Metastatic Breast Carcinoma in the Brain (tissue), 10 donors: ENCODE measurements around the gene PLAC9.

DNA sequence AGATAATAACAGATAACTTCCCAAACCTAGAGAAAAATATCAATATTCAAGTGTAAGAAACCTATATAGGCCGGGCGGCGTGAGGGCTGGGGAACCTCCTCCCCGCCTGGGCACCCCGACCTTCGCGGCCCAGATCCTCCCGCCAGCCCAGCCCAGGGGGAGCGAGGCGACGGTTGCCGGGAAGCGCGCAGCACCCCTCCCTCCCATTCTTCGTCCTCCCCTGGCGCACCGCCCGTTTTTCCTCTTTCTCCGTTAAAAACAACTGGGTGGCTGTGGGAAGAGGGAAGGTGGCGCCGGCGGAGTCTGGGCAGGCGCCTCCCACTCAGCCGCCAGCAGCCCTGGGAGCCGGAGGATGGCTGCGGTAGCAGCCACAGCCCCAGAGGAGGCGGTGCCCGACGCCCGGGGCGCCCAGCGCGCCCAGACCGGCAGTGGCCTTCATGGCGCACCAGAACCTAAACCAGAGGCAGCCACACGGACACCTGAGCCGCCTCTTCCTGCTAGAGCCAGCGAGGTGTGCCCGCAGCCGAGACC is 32.6 kb upstream of the SFTPD start:
- PRO-cap, 10 experiments: peak in 7 of 10 experiments; most common plus-strand start position 379 of the sequence (in 6); most common minus-strand start position 340 of the sequence (in 3)

DNA sequence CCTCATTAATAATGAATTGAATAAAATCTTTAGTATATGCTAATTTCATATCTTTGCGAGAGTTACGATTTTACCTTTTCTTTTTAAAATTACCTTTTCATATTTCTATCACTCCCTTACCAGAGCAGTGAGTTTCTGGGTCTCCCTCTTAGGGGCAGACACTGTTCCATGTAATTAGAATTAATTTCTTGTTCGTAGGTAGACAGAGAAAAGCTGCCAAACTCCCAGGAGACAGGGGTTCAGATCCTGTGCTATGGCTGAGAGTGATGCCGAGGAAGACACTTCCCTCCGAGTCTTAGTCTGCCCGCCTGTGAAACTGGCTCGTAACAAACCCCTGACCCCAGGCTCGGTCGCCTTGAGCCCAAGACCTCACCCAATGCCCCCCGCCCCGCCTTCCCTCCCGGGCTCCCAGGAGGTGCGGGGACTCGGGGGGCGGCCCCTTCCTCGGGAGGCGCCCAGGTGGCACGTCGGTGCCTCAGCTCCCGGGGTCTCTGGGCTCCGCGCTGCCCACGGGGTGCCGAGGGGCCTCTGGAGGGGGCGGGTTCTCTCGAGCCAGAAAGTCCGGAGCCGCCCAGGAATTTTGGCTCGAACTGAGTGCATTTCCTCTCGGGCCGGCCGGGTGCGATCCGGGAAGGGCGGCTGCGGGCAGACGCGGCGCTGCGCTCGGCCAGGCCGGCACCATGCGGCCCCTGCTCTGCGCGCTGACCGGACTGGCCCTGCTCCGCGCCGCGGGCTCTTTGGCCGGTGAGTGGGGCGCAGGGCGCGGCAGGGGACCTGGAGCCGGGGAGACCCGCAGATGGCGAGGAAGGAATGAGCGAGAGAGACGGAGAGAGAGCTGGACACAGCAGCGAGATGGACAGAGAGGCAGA is at the start of gene PLAC9:
Gene PLAC9, plus strand, starts transcription at position 648 of the 869 bp plus-strand sequence.
- PRO-cap, 10 experiments: peak in 2 of 10 experiments; most common plus-strand start position 648 of the sequence (in 2)

DNA sequence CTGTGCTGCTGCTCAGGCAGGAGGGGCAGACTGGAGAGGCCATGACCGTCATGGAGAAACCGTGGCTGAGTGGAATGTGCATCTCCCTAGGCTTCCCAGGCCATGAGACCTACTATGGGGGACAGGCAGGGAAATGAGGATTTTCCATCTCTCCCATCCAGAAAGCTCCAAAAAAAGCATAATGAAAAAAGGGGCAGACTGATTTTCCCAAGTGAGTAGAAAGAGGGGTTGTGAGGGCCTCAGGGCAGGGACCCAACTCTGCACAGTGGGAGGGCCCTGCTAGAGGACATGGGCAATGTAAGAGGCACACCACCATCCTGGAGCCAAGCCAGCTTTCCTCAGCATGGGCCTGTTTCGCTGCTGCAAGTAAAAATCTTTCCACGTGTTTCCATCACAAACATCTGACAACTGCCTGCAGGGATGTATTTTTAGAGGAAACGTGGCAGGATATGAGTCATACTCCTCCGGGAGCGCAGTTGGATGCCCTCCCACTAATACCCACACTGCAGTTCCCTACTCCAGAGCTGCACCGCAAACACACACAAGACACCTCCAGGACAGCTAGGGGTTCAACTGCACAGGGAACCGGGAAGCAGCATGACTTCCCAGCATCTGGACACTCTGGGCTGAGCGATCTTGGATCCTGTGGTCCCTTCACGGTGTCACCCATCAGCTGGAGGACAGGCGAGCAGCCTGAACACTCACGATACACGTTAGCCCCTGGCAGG is 26.0 kb downstream of the PLAC9 start:
- PRO-cap, 10 experiments: peak in 5 of 10 experiments; most common plus-strand start position 521 of the sequence (in 4); most common minus-strand start position 330 of the sequence (in 1)

DNA sequence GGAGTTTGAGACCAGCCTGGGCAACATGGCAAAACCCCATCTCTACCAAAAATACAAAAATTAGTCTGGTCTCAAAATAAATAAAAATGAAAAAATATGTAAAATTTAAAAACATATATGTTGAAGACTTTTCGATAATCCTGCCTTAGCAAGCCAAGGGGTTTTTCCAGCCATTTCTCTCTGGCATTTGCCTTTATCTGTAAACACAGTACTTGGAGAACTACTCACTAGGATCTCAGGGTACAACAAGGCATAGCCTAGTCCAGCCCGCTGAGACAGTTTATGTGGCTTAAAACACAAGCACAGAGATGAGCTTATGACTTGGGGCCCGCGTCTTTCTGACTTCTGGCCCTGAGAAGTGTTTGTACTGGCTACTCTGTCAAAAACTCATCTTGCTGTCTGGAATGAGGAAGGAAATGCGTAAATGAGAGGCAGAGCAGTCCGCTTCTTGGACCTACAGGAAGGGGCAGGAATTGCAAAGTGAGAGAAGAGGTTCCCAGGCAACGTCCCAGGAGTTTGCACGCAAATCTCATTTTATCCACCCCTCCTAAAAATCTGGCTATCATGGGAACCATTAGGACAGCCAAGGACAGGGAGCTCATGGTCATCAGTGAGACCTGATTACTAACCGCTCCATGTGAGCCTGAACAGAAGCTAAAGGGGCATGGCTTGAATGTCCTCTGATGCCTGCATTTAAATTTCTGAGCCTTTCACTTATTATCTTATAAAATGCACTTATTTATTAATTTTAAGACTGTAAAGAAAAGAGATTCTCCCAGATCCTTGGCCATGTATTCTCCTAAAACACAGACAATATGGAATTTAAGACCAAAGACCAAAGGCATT is 5.5 kb downstream of the ANXA11 start:
- PRO-cap, 10 experiments: peak in 8 of 10 experiments; most common plus-strand start position 577 of the sequence (in 2); most common minus-strand start position 340 of the sequence (in 6)

GRCh38 chr10:80253851-80254279 is 35.6 kb downstream of the MAT1A start:
- PRO-cap, 10 experiments: peak in 2 of 10 experiments; most common plus-strand start chr10:80254149 (in 1)

- PRO-cap, 10 experiments: no peak in any of the 10 experiments
These were observed 23.6 kb downstream of the MAT1A start for GRCh38 chr10:80265601-80266513.

GRCh38 chr10:80271000-80271448 is 18.4 kb downstream of the MAT1A start:
- PRO-cap, 10 experiments: no peak in any of the 10 experiments

GRCh38 chr10:80281744-80282572 is 7.5 kb downstream of the MAT1A start:
- PRO-cap, 10 experiments: no peak in any of the 10 experiments

GRCh38 chr10:80292604-80293087 is 3.2 kb upstream of the MAT1A start:
- PRO-cap, 10 experiments: no peak in any of the 10 experiments

DNA sequence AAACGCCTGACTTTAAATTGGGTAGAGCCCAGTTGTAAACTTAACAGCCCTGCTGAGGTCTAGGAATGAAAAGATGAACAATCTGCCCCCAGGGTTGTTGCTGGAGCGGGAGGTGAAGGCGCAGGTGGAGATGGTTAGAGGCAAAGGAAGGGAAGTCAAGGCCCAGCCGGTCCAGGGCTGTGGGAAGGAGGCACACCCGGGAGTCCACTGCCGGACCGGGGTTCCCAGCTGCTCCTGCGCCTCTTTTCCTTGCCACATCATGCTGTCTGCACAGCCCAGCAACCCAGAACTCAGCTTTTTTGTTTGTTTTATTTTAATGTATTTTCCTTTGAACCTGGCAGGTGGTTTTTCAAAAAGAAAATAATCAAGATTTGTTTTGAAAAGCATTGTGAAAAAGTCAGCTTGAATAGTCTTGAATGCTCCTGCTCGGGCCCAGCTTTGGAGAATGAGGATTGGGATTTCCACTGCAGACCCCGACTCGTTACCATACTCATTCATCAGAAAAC is 898 bp downstream of the PRXL2A start:
- PRO-cap, 10 experiments: peak in 1 of 10 experiments; most common minus-strand start position 247 of the sequence (in 1)

DNA sequence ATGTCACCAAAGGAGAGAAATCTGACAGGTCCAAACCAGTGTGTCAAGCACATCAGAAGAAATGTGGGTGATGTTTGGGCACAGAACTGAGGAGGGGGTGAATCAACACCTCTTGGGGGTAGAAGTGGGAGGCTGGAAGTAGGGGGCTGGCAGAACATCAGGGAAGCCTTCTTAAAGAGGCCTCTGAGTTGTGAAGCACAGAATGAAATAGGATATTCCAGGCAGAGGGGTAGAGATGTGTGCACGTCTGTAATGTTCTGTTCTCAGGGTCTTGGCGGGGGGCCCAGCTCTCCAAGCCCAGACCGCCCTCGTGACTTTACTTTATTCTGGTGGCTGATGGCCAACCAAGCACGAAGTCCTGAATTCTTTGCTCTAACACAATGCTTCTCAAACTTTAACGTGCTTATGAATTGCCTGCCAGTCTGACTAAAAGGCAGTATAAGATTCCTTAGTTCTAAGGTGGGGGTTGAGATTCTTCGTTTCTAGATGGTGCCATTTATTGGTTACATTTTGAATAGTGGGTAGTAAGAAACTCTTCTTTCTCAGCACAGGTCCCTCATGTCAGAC is 8.1 kb downstream of the PRXL2A start:
- PRO-cap, 10 experiments: no peak in any of the 10 experiments

- PRO-cap, 10 experiments: no peak in any of the 10 experiments
These were observed 18.3 kb downstream of the PRXL2A start for GRCh38 chr10:80426621-80426983.

GRCh38 chr10:80477063-80477286 is 22.9 kb downstream of the TSPAN14 start:
- PRO-cap, 10 experiments: no peak in any of the 10 experiments

GRCh38 chr10:80540944-80541977 is 3.6 kb downstream of the SH2D4B start:
- PRO-cap, 10 experiments: no peak in any of the 10 experiments

DNA sequence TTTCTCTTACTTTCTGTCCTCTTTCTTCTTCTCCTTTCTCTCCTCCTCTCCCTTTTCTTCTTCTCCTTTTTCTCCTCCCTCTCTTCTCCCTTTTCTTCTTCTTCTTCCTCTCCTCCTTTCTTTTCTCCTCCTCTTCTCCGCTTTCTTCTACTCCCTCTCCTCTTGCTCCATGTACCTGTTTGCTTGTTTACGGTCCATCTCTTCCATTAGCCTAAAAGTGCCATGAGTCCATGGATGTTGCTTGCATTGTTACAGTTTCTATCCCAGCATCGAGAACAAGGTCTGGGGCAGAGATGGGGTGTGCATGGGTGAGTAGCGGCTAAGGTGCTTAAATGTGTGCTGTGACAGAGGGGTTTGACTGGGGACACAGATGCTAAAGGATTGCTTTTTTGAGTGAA is 7.7 kb downstream of the SH2D4B start:
- PRO-cap, 10 experiments: no peak in any of the 10 experiments

- PRO-cap, 10 experiments: peak in 5 of 10 experiments; most common plus-strand start chr10:80662894 (in 3)
These were observed 125.2 kb downstream of the SH2D4B start for GRCh38 chr10:80662678-80663475.

DNA sequence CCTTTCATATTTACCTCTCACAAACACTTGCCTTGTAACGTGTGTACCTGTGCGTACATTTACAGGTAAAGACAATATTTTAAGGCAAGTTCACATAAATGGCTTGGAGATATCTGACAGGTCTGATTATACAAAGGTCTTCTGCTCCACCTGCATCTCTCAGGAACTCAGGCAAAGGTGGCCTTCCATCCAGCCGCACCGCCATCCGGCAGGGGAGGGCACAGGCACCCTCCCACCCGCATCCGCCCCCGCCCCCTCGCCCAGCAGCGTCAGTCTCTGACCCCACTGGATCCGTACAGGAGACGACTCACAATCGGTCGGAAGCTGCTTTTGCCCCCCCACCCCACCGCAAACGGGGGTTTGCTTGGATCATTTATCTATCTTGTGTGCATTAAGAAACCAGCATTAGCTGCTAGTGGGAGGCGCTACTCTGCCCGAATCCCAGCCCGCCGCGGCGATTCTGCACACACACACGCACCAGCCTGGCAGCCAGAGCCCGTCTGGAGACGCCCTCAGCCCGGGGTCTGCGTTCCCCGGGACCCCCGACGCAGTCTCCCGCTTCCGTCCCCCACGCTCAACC is 1.0 kb upstream of the NRG3 start:
- PRO-cap, 10 experiments: no peak in any of the 10 experiments

- PRO-cap, 10 experiments: no peak in any of the 10 experiments
These were observed 6.7 kb downstream of the CDHR1 start for GRCh38 chr10:84200926-84201619.

DNA sequence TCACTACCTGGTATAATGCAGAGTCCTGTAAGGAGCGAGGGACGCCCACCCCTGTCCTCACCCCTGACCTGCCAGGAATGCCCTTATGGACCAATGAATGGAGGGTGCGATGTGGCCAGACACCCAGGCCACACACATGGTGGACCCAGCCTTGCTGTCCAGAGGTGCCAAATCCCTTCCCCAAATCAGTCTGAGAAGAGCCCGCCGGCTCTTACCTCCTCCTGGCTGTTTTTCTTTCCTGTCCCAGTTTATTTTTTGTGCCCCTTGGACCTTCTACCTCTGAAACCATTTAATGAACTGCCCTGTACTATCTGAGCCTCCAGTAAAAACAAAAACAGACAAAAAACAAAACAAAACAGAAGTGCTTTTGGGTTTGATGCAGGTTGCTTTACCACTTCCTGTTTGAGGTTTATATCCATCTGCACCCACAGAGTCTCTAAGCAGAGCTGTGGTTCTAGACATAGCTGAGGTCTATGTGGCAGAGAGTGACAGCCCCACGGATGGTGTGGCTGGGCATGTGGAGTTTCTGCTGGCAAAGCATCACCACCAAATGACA is 754.4 kb downstream of the GRID1 start:
- PRO-cap, 10 experiments: no peak in any of the 10 experiments

GRCh38 chr10:86399734-86400836 is 33.5 kb upstream of the GRID1 start:
- PRO-cap, 10 experiments: peak in 10 of 10 experiments; most common plus-strand start chr10:86400056 (in 6); most common minus-strand start chr10:86400055 (in 10)